ENCODE measurements around a stretch of chr14.

GRCh38 chr14:106334838-106335739, 808.7 kb downstream of the TMEM121 start:
- PRO-cap, 8 experiments: no peak in any of the 8 experiments

GRCh38 chr14:106349578-106350079, 823.2 kb downstream of the TMEM121 start:
- PRO-cap, 8 experiments: no peak in any of the 8 experiments

DNA sequence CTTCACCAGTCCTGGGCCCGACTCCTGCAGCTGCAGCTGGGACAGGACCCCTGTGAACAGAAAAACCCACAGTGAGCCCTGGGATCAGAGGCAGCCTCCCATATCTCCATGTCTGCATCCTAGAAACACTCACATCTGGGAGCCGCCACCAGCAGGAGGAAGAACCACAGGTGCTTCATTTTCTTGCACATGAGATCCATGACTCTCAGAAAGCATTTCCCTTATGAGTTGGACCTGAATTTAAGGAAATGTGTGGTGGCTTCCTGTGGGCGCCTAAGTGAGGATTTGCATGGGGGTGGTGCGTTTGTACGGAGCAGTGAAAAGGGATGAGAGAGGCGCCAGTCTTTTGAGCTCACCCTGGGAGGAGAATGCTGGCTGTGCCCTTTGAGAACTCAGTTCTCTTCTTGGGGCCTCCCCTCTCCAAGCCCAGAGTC, 895.6 kb downstream of the TMEM121 start:
- PRO-cap, 8 experiments: no peak in any of the 8 experiments

- PRO-cap, 8 experiments: peak in 2 of 8 experiments; most common plus-strand start chr14:106636670 (in 2)
Observed at GRCh38 chr14:106636540-106636893, 1110.1 kb downstream of the TMEM121 start.

GRCh38 chr14:106762391-106762849, 1236.0 kb downstream of the TMEM121 start:
- PRO-cap, 8 experiments: no peak in any of the 8 experiments

DNA sequence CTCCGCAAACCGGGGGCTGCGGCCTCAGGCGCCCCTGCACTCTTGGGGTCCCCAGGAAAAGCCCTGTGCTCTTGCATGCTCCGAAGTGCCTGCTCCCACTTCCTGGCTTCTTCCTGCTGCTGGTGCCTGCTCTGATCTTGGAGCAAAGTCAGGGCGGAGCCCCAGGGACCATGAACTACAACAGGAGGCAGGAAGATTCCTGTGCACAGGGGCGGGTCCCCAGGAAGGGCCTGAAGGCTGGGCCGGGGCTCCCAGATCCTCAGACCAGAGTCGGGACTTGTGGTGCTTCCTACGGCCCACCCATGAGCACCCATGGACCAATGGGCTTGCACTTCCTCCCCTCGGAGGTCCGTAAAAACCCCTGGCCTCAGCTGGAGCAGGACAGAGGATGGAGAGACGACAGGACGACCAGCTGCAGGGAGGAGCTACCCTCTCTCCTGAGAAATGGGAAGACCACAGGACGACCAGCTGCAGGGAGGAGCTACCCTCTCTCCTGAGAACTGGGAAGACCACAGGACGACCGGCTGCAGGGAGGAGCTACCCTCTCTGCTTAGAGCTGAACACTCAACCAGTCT, 1287.1 kb downstream of the TMEM121 start:
- PRO-cap, 8 experiments: no peak in any of the 8 experiments